Fallopian tube (tissue), 1 donor: ENCODE data around the gene IL13.

- PRO-cap = no peak
Measured at GRCh38 chr5:131789539-131790280, 7.1 kb downstream of the FNIP1 start.

DNA sequence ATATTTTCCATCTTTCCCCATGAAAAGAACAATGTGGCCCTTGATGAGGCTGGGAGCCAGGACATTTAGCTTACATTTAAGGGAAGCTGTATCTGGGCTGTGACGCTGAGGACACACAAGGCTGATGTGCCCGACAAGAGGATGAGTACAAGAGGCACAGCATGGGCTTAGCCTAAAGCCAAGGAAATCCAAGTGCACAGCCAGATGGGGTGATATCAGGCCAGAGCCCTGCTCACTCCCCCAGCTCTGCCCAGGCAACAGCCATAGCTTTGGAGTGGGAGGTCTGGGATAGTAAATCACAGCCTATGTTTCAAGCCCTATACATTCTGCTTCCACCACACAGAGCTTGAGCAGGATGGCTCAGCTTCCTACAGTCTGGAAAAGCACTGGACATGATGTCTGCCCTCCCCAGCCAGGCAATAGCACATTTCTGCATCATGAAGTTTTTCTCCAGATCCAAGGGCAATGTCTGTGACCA is 28.0 kb downstream of the ACSL6 start:
- PRO-cap = no peak

DNA sequence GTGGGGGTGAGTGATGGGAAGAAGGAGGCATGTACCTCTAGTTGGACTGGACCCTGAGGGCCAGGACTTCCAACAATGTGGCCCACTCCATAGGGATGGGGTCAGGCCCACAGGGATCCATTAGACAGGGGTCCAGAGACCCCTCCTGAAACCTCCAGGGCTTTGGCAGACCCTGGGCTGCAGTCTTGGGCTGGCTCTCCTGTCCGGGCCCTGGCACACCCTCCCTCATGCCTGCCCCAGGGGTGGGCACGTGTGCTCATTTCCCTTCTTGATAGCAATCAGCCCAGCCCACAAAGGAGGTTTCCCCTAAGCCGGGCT is 4.2 kb upstream of the IL3 start:
- PRO-cap = no peak

DNA sequence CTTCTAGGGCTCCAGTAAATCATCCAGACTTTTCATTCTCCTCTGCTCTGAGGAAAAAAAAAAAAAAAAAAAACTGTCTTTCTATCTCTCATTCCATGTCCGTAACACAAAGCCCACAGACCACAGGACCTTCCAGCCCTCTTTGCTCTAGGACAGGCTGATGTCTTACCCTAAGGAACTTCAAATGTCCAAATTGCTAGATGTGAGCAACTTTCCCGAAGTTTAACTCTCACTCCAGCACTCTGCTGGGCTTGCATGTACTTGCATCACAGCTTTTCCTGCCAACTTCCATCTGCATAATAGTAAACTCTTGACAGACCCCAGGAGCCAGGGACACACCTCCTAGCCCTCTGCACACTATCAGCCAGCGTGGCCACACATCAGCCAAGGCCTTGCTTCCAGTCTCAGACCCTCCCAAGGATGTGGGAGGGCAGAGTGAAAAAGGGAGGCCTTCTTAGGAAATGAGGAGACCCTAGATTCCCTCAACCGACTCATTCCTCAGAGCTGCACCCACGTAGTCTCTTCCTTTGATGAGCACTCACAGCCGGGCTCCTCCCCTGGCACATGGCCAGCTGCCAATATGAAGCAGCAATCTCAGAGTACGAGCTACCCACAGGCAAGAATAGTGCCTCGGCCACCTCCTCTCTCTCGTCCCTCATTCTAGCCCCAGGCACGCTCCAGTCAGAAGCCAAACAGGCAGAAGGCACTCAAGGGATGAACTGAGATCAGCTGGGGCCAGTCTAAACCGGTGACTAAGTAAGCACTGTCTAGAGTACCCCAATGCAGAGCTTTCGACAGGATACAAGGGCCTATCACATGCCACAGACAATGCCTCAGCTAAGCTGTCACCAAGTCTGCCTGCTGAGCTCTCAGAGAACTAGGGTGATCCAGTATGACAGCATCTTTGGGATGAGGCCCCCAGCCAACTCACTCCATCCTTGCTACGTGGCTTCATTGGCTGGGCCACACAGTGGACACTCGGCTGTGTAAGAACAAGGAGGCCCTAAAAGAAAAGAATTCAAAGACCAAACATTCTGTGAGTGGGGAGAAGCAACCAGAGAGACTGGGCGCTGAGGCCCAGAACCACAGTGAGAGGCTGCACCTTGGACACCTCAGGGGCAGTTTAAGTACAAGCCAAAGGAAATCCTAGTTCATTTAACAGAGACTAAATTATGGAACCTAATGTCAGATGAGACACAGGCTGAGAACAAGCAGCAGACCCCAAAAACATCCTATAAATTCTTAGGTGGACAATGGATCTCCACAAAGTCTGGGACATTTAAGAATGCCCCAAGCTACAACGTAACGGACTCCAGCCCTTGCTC is 2.2 kb downstream of the P4HA2 start:
- PRO-cap = bidirectional peak, plus-strand start at position 407 of the sequence, minus-strand start at position 226 of the sequence; unidirectional peak, plus-strand start at position 597 of the sequence

GRCh38 chr5:132259934-132260662 is 2.6 kb downstream of the PDLIM4 start:
- PRO-cap = bidirectional peak, plus-strand start at chr5:132260318, minus-strand start at chr5:132260200

- PRO-cap = bidirectional peak, plus-strand start at chr5:132266004, minus-strand start at chr5:132265837
Measured at GRCh38 chr5:132265536-132266292, 8.2 kb downstream of the PDLIM4 start.

- PRO-cap = bidirectional peak, plus-strand start at chr5:132298333, minus-strand start at chr5:132298359; bidirectional peak, plus-strand start at chr5:132298523, minus-strand start at chr5:132298434
Measured at GRCh38 chr5:132297932-132298766, 4.0 kb downstream of the SLC22A4 start.

GRCh38 chr5:132301915-132302346 is 7.7 kb downstream of the SLC22A4 start:
- PRO-cap = bidirectional peak, plus-strand start at chr5:132302232, minus-strand start at chr5:132302088

GRCh38 chr5:132334661-132335325 is 34.7 kb upstream of the SLC22A5 start:
- PRO-cap = no peak

DNA sequence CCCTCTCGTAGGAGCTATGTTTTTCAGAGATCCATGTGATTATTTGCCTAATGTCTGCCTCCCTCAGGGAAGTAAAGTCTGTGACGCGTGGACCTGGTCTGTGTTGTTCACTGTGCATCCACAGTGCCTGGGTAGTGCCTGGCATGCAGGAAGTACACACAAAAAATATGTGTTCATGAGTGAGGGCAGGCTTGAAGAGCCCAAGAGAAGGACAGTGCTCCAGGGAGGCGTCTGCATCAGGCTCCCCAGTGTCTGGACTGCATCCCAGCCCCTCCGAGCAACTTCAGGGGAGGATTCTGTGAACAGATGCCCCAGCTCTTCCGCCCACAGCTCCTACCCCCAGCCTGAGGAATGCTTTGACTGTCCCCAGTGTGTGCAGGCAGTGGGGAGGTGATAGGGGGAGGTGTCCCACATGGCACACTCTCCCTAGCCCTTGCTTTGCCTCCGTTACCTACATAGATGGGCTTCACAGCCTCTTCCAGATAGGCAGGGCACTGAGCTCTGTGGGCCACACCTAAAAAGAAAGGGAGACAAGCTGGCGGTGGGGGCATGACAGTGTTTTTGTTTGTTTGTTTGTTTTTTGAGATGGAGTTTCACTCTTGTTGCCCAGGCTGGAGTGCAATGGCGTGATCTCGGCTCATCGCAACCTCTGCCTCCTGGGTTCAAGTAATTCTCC is 25.4 kb downstream of the IRF1 start:
- PRO-cap = bidirectional peak, plus-strand start at position 172 of the sequence, minus-strand start at position 136 of the sequence; bidirectional peak, plus-strand start at position 500 of the sequence, minus-strand start at position 254 of the sequence

- PRO-cap = no peak
Measured at GRCh38 chr5:132470497-132471330, 19.9 kb downstream of the IRF1 start.

DNA sequence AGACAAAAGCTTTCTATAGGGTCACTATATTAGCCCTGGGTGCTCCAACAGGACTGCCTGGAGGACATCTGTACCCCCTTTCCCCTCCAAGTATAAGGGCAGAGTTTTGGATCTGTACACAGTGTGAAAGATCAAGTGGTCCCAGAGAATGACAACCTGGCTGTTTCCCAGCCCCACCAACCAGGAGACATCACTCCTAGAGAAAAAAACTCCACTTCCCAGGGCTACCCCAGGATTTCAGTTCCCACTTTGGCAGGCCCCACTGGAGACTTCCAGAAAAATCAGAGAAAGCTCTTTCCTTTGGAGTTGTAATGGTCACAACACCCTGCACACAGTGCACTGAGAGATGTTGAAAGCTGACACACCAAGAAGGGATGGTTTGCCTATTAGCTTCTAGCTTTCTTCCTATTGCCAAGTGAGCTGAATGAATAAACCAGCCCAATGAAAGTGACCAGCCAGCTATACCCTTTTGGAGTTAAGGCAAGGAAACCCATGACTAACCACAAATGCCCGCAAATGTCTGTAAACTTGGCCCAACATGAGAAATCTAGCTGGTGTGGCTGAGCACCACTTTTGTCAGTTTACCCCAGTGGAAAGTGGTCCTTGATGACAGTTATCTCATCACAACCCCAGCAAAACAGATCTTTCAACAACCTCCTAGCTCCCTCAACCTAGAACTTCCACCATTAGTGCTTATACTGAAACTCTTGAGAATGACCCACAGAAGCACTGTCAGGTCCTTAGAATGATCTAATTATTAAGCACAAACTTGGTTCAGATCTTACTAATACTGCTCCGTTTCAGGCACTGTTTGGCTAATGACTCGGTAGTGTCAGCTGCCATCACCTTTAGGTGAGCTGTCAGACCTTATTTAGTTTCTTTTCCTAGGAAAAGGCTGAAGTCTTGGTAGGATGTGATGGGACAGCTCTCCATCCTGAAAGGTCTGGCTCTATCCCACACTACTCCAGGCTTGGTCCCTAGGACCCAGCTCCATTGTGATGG is 11.3 kb downstream of the IRF1 start:
- PRO-cap = no peak

GRCh38 chr5:132486189-132486813 is 4.3 kb downstream of the IRF1 start:
- PRO-cap = no peak

- PRO-cap = bidirectional peak, plus-strand start at chr5:132496485, minus-strand start at chr5:132496367
Measured at GRCh38 chr5:132496131-132496697, 5.6 kb upstream of the IRF1 start.

DNA sequence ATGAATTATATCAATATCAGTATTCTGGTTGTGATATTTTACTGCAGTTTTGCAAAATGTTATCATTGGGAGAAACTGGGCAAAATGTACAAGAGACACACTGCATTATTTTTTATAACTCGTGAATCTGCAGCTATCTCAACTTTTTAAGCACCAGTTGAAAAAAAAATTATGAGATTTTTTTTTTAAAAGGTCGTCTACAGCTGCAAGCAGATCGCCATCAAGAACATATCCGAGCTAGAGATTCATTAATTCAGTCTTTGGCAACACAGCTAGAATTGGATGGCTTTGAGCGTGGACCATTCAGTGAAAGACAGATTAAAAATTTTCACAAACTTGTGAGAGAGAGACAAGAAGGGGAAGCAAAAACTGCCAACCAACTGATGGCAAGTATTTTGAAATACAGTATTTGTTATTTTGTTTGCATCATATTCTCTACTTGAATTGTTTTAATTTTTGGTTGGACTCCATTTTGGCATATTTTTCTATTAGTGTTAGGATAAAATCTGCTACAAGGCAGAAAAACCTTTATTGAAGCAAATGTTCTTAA is 31.8 kb downstream of the RAD50 start:
- PRO-cap = no peak

DNA sequence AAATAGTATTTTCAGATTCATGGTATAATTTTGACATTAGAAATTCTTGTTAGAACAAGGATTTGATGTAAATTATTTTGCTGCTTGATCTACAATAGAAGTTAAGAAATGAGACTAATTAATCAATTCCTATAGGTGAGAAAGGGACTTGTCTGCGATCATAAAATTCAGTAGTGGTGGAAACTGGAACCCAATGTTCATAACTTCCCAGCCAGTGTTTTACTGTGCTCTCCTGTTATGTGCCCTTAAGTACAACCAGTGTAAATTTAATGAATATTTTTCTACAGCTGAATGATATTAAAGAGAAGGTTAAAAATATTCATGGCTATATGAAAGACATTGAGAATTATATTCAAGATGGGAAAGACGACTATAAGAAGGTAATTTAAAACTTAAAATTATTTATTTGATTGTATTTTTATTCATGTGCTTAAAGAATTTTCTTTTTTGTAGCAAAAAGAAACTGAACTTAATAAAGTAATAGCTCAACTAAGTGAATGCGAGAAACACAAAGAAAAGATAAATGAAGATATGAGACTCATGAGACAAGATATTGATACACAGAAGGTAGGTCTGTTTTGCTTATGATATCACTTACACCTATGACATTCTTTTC is 49.0 kb upstream of the IL13 start:
- PRO-cap = no peak

- PRO-cap = no peak
Measured at GRCh38 chr5:132657997-132658403, at the start of gene IL13. Gene IL13 (plus strand): TSS chr5:132658173.

- PRO-cap = no peak
Measured at GRCh38 chr5:132674607-132675525, 1.1 kb downstream of the IL4 start.

DNA sequence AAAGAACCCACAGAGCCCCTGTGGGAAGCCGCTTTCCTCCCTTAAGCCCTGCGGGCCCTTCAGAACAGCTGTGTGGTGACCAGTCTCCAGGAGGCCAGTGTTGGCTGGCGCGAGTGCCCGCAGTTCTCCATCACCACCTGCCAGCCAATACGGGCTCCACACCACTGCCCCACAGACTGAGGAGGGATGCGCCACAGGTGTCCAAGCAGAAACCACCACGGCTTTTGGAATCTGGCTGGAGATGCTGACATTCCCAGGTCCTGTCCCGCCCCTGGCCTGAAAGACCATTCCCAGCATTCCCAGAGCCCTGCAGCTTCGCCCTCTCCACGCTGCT is 12.8 kb downstream of the CCNI2 start:
- PRO-cap = no peak

GRCh38 chr5:132762326-132762642 is 14.8 kb downstream of the SEPTIN8 start:
- PRO-cap = no peak